Heart (tissue), 3 donors: ENCODE results near the genes GNRHR and TMPRSS11F.

DNA sequence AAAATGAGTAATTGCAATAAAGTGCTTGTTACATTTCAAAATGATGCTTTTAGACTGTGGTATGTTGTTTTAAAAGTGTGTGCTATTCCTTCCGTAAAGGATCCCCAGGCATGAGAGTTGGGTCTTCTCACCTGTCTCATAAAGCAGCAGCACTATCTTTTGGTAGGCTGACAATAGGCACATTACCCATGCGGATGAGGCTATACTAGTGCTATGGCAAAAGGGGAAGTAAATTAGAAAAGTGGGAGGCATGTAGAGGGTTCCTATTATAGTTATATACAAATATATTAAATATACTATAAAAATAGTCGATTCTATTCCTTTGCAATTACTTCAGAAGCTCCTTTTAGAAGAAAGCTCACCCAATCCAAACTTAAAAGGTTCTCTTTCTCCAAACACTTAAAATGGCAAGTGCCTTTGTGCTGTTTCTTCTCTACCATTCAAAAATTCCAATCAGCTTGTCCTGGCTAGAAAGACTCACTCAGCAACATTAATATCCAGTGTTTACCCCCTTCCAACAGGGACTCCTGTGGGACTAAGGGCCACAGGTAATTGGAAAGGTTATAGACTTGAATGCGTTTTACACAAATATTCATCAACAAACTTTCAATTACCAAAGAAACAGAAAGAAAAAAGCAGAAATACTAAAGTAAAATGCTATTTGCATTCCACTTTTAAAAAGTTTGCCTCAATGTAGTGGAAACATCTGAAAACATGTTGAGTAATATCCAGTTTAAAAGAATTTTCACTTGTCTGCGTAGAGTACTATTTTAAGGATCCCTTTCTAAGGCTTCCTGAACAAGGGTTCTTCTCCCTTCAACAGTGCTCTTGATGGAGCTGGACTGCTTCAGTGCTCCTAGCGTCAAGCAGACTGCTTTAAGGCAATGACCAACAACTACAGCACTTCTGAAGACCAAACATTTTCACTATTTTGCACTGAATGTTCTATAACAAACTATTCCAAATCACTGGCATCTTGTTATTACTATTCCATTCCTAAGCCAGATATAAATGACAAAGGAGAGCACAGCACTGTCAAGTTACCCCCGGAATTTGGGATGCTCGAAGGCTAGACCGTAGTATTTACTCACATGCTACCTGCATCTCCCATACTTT lies 35.7 kb downstream of the TMEM165 start:
- RAMPAGE, long total RNA, 2 experiments, result no peak in any of the 2 experiments

DNA sequence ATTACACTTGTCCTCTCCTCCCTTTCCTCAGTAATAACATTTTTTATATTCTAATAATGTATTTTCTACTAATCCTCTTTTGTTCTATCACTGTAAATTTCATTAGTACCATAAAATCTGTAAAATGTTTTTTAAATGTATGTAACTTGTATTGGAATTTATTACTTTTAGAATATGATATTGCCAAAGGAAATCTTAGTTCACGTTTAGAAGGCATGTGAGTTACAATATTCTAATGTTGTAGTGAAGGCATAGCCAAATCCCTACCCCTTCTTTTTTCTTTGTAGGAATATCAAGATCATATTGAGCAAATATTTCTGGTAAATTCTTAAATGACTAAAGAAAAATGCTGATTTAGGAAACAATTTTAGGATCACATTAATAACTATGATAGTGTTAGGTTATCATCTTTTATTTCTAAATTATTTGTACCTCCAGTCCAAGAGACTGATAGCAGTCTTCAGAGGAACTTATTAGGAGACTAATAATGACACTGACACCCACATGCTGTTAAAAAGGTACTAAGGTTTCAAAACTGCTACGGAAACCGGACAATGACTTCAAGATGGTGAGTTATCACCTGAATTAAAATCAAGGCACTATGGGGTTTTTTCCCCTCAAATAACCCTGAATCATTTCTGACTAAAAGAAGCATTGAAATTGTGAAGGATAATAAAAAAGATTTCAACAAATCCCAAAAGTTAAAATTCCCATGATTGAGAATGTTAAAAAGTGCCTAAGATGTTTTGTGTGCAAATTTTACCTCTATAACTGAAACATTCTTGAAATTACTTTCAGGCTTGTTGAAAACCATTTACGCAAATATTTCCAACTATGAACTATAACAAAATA lies 38.1 kb downstream of the TMEM165 start:
- RAMPAGE, long total RNA, 2 experiments, result no peak in any of the 2 experiments

- RAMPAGE, long total RNA, 2 experiments, result no peak in any of the 2 experiments
Measured at GRCh38 chr4:55435024-55435632, 39.4 kb downstream of the TMEM165 start.

DNA sequence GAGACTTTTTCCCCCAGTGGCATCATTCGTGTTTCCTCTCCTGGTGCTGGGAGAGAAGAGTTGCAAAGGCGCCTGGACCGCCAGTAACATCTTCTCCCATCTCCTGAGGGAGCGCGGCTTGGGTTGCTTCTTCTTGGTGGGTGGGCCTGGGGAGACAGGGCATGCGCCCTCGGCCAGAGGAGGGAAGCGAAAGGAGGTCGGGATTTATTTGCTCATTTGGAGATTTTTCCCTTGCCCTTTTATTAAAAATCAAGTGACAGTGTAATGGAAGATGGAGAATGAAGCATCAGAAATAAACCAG lies 603 bp upstream of the CLOCK start:
- RAMPAGE, long total RNA, 2 experiments, result no peak in any of the 2 experiments

GRCh38 chr4:55547663-55548049 lies 947 bp upstream of the CLOCK start:
- RAMPAGE, long total RNA, 2 experiments, result no peak in any of the 2 experiments

DNA sequence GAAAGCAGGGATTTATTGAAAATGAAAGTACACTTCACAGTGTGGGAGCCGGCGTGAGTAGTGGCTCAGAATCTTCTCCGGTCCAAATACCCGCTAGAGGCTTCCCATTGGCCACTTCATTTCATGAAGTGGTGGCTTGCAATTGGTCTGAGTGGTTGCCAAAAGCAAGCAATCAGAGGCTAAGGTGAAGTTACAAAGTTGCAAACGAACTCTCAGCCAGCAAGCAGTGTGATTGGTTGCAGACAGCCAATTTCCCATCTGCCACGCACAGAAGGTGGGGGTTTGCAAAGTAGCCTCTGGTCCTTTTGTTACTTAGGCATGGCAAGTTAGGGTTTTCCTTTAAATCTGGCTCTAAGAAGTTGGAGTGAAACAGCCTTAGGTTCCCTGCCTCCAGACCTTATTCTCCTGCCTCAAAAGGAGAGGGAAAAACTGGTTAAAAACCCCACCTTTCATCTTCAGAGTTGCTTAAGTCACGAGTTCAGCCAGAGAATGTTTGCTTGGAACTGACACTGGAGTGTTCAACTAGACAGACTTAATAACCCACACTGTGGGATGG lies 6.8 kb upstream of the CLOCK start:
- RAMPAGE, long total RNA, 2 experiments, result no peak in any of the 2 experiments

- RAMPAGE, long total RNA, 2 experiments, result no peak in any of the 2 experiments
Measured at GRCh38 chr4:55841551-55842613, 11.6 kb upstream of the EXOC1 start.

GRCh38 chr4:56296475-56296942 lies 90.8 kb downstream of the AASDH start:
- RAMPAGE, long total RNA, 2 experiments, result no peak in any of the 2 experiments

GRCh38 chr4:56414106-56414463 lies 21.3 kb downstream of the PPAT start:
- RAMPAGE, long total RNA, 2 experiments, result no peak in any of the 2 experiments

DNA sequence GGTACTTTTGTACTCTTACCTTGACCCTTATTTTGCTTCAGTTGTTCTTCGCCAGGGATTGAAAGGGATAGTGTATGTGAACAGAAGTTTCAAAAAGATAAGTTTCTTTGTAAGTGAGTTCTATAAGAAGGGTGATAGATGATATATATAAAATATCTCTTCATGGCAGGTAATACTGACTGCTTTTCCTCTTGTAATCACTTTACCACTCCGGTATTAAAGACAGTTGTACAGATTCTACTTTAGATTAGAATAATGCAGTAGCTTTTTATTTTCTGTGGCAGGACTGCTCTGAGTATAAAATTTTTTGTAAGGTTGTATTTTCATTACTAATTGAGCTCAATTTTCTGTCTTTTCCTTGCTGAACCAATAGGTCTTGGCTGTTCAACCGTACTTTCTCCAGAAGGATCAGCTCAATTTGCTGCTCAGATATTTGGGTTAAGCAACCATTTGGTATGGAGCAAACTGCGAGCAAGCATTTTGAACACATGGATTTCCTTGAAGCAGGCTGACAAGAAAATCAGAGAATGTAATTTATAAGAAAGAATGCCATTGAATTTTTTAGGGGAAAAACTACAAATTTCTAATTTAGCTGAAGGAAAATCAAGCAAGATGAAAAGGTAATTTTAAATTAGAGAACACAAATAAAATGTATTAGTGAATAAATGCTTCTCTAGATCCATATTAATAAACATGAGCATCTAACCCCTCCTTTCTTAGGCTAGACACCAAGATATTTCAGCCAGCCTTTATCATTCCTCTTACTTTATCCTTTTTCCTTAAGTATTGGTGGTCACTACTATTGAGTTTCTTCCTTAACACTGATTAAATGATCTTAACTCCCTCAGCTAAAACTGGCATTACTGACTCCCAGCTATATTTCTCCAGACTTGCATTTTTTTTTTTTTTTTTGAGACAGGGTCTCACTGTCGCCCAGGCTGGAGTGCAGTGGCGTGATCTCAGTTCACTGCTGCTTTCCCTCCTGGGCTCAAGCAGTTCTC lies 8.1 kb upstream of the SRP72 start:
- RAMPAGE, long total RNA, 2 experiments, result no peak in any of the 2 experiments

GRCh38 chr4:56460000-56460611 lies 7.3 kb upstream of the SRP72 start:
- RAMPAGE, long total RNA, 2 experiments, result no peak in any of the 2 experiments

- RAMPAGE, long total RNA, 2 experiments, result no peak in any of the 2 experiments
Measured at GRCh38 chr4:56929851-56930817, 22.4 kb downstream of the REST start.

DNA sequence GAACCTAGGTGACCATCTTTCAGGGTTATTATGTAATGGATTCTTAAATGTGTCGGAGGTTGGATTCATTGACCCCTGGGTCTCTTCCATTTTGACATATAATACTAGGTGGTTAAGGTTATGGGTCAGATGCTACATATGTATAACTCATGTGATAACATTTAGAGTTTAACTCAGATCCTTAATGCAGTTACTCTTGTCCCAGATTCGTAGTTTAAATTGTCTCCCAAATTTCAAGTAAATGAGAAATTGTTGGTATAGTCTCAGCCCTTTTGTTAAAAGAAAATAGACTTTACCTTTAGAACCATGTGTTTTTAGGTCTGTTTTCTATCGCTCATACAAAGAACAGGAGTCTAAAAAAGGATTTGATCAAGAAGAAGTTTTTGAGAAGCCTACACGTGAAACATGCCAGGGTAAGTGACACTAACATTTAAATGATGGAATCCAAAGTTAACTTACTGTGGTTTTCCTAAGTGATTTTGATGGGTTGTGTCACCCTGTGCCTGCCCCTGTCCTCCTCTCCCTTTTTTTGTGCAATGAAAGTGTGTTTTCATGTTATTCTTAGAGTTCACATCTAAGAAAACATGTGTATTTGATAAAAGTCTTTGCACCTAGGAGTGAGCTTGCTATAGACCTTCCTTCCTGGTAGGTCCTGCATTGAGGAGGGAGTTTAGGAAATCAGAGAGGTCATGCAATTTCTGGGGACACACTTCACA lies 43.3 kb downstream of the POLR2B start:
- RAMPAGE, long total RNA, 2 experiments, result no peak in any of the 2 experiments

- RAMPAGE, long total RNA, 2 experiments, result no peak in any of the 2 experiments
Measured at GRCh38 chr4:57049493-57050095, 60.6 kb downstream of the IGFBP7 start.

DNA sequence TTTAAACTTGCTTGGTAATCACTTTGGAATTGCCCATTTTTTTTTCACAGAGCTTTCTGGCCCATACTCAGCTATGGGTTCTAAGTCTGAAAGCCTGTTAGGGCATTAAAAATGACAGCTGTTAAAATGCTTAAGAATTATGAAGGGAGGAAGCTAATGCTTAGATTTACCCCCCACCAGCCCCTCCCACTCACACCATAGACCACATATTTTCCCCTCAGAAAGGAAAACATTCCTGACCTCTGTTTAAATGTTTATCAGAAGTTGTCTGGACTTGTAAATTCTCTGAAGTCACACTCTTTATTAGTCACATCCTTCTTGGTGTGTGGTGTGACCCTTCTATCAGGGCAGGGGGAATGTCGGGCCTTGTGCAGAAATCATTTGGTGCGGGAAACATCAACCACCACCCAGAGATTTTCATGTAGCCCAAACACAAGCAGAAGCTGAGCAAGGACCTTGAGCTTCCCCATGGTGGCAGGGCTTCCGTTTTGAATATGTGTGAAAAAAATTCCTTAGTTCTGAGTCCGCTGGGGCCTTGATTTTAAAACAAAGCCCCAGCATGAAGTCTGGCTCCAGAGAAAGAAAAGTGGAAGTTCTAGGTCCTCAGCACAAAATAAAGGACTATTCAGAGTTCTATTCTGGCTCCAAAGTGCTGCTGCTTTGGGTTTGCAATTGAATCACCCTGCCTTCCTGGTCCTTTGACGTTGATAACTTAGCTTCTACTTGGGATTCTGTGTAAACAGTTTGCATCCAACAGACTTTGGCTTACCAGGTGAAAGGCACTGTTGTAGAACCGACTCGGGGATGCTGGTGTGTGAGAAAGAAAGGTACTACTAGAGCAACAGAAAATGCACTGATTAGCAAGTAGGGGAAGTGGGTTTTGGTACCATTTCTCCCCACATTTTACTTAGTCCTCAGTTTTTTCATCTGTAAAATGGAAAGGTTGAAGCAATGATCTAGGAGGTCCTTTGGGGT lies 28.7 kb downstream of the IGFBP7 start:
- RAMPAGE, long total RNA, 2 experiments, result no peak in any of the 2 experiments

- RAMPAGE, long total RNA, 2 experiments, result no peak in any of the 2 experiments
Measured at GRCh38 chr4:61646607-61646993, 446.5 kb downstream of the ADGRL3 start.

DNA sequence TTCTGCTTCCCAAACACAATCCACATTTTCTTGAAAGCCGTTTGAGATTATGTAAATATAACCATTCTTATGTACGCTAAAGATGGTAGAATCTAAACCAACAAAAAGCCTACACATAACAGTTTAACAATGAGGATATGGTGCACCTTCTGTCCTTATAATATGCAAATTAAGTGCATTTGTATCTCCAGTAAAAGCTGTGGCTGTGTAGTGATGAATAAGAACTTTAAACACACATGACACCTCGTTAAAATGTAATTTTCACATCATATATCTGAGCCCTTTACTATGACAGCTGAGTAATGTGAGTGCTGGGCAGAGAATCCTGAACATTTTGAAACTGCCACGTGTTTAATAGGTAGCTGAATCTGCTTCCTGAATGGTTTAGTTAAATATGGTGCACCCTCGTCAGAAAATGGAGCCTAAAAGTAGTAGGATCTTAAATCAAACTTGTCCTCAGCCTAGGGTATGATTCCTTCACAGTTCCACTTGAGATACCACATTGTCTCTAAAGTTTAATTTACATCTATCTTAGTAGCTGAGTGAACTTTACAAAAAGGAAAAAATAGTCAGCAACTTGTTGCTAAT lies 540.8 kb downstream of the ADGRL3 start:
- RAMPAGE, long total RNA, 2 experiments, result no peak in any of the 2 experiments

- RAMPAGE, long total RNA, 2 experiments, result no peak in any of the 2 experiments
Measured at GRCh38 chr4:67754160-67754659, at the start of gene GNRHR. Gene GNRHR, minus strand, starts transcription at chr4:67754388.

DNA sequence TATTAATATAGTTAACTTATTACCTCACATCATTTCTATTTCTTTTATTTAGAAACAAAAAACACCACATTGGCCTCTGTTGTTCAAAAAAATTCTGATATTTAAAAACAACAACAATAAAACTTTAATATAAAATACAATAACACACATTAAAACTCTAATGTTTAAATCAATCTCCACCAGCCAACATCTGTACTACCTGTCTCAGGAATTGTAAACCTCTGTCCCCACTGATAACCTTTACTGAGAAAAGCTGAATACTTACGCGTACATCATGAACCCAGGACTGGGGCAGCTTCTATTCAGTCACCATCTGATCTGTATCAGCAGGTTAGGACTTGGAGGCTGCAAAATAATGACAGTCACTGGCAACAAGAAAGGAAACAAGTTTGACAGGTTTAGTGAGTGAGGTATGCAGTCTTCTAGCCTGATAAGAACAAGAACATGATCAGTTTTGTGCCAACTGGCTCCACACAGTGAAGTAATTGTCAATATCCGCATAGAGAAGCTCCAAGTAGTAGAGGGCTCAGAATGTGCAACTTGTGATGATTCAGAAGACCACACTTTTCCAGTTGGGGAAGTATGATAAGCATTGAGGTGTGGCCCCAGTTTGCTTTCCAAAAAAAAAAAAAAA lies at the start of gene TMPRSS11F:
Gene TMPRSS11F, minus strand, starts transcription at position 325 of the 634 bp plus-strand sequence.
- RAMPAGE, long total RNA, 2 experiments, result no peak in any of the 2 experiments

- RAMPAGE, long total RNA, 2 experiments, result no peak in any of the 2 experiments
Measured at GRCh38 chr4:68905543-68906408, 45.8 kb downstream of the UGT2A3 start.